HL-60 (cell line): Measurements from ENCODE around the gene MATN1.

GRCh38 chr1:28370405-28370982 is 954 bp downstream of the PHACTR4 start:
- RRBS, result no CpG with 5 or more reads among the region's 21 CpGs

DNA sequence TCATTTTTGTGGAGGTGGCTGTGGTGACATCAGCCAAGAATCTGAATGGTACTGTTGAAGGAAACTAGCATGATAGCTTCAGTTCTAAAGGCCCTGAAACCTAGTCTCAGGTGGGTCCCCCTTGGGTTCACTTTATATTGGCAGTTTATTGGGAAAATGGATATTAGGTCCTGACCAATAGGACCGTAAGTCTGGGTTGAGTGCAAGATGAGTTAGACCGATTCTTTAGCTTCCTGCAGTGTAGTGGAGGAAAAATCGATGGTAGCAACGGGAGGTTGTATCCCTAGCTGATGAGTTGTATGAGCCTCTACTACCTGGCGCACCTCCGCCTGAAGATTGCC is 3.8 kb downstream of the RCC1 start:
- RRBS, result no CpG with 5 or more reads among the region's 6 CpGs

- RRBS, result no CpG with 5 or more reads among the region's 1 CpG
These were observed 4.0 kb downstream of the RCC1 start for GRCh38 chr1:28509986-28510142.

DNA sequence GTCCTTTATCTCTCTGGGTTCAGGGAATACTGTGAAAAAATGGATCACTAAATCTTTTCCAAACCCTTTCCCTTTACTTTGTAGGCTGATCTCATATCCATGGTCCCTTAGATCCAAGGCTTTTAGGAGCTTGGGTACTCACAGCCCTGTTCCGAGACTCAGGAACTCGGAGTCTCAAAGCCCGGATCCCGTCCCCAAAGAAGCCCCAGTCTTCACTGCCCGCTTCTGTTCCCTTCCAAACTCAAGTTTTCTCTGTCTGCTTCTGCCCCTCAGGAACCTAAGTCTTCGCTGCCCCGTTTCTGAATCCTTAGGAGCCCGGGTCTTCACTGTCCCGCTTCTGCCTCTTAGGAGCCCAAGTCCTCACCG is 607 bp downstream of the TAF12 start:
- RRBS, result 4% methylated on average over 3 of the region's 10 CpGs

GRCh38 chr1:28655900-28656269 is 12.7 kb upstream of the GMEB1 start:
- RRBS, result no CpG with 5 or more reads among the region's 4 CpGs

- RRBS, result no CpG with 5 or more reads among the region's 5 CpGs
These were observed 14.9 kb downstream of the YTHDF2 start for GRCh38 chr1:28751298-28752347.

- RRBS, result 4% methylated on average over 13 of the region's 44 CpGs
These were observed 36.9 kb upstream of the OPRD1 start for GRCh38 chr1:28774723-28775725.

DNA sequence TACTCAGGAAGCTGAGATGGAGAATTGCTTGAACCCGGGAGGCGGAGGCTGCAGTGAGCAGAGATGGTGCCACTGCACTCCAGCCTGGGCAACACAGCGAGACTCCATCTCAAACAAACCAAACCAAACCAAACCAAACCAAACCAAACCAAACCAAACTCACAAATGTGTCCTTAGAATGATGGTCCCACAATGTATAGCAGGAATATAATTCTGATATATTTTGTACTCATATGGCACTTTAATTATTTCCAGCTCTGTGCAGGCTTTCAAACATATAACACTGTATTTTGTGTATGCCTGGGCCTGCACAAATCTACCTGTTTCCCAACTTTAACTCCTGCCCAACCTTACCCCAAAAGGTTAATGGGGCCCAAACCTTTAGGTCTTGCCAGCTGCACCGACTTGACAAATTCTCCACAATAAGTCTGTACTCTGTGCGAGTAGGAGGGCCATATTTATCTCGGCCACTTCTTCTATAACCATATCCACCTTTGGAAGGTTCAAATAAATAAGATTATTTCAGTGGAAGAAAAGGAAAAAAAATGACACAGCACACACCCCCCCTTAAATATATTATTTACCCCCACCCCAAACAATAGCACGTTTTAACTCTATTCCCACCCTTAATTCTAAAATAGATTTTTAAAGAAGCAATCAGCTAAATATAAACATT is 22.6 kb downstream of the SRSF4 start:
- RRBS, result no CpG with 5 or more reads among the region's 7 CpGs

DNA sequence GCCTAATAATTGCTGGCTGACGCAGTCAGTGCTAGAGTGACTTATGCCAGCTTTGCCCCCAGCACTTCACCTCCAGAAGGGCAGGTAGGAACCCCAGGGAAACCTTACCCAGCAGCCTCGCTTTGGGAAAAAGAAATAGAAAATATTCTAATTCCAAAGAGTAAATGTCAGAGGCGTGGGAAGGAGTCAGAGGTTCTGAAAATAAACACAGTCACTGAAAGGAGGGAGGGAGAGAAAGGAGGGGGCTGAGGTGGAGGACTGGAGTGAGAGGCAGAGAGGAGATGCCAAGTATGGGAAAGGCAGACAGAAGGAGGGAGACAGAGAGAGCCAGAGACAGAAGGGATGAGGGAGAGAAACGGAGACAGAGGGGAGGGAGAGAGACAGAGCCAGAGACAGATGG is 525.9 kb downstream of the MATN1 start:
- RRBS, result no CpG with 5 or more reads among the region's 4 CpGs

DNA sequence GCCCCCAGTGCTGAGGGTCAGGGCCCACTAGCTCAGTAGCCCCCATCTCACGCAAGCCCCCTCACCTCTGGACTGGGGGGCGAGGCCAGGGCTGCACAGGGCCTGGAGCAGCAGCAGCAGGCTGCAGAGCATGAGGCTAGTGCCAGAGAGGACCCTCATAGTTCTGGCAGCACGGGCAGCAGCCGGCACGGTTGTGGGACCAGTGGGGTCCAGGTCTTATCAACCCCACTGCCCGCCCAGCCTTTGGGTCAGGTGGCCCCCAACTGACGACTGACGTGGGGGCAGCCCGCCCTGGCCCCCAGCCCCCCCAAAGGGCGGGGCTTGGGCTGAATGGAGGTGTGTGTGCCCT is at the start of gene MATN1:
Gene MATN1 (minus strand): TSS at position 193 of the 349 bp plus-strand sequence.
- RRBS, result no CpG with 5 or more reads among the region's 10 CpGs

GRCh38 chr1:30729363-30730026 is 6.1 kb upstream of the MATN1 start:
- RRBS, result no CpG with 5 or more reads among the region's 14 CpGs

DNA sequence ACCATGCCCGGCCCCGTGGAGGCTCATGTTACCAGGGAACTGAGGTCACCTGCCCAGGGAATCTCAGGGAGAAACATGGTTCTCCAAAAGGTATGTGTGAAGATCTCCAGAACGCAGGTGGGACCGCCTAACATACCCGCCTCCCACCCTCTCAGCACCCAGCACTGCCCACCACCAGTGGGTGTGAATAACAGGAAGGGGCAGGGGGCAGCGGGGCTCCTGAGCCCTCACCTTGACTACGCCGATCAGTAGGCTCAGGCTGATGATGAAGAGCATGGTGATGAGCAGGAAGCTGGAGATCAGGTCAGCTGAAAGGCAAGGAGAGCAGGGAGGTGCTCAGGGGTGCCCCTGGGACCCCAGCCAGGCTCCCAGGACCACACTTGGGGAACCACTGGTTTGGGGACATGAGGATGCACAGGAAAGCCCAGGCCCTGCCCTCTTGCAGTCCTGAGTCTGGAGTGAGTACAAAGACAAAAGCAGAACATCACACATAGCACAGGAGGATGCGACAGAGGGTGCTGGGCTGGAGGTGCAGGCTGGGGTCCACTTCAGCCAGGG is 16.1 kb downstream of the LAPTM5 start:
- RRBS, result no CpG with 5 or more reads among the region's 9 CpGs

DNA sequence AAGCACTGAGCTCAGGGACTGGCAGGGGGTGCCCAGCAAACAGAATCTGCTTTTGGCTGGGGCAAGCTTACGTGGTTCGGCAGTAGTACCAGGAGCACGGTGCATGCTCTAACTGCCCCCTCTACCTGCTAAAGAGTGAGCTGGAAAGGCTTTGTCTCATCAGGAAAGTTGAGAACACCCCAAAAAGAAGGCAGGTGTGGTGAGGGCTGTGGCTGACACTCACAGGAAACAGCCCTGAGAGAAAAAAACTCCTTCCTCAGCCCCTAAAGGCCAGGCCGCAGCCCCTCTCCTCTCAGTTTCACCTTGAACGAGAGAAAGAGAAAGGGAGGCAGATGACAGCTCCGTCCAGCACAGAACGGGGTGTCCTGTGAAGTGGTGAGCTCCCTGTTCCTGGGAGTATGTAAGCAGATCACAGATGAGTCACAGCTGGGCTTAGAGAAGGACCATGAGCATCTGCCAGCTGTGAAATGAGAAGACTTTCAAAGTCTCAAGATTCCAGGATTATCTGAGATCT is 13.5 kb downstream of the LAPTM5 start:
- RRBS, result no CpG with 5 or more reads among the region's 7 CpGs

GRCh38 chr1:30782301-30782625 is 24.7 kb upstream of the LAPTM5 start:
- RRBS, result no CpG with 5 or more reads among the region's 14 CpGs

GRCh38 chr1:30786250-30787094 is 28.9 kb upstream of the LAPTM5 start:
- RRBS, result no CpG with 5 or more reads among the region's 16 CpGs

- RRBS, result no CpG with 5 or more reads among the region's 6 CpGs
These were observed 31.0 kb upstream of the LAPTM5 start for GRCh38 chr1:30788513-30789123.

DNA sequence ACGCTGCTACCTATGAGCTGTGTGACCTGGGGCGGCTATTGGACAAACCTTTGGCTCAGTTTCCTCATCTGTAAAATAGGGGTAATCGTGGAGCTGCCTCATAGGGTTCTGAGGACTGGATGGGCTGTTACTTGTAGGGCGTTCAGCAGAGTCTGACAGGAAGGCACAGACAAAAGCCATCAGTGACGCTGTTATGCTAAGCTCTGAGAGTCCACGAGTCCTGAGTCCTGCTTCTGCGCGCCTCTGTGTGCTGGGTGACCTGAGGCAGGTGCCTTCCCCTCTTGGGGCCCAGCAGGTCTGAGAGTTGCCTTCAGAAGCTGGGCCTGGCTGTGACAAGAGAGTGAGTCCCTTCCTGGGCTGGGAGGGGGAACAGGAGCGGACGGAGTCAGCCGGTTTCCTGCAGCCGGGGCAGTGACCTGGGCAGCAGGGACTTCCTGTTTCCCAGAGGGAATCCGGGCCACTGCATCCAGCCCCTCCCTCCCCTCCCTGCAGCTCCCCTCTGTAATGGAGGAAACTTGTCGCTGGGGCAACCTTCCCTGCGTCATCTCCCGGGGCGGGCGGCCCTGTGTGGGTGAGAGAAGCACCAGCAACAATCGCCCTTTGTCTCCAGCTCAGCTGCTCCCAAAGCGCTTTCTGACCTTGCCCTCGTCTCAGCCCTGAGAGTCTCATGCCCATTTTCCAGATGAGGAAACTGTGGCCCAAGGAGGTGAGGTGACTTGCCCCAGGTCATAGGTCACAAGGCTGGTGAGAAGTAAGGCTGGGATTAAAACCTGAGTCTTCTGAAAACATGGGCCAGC is 61.2 kb downstream of the SDC3 start:
- RRBS, result 36% methylated on average over 4 of the region's 21 CpGs

DNA sequence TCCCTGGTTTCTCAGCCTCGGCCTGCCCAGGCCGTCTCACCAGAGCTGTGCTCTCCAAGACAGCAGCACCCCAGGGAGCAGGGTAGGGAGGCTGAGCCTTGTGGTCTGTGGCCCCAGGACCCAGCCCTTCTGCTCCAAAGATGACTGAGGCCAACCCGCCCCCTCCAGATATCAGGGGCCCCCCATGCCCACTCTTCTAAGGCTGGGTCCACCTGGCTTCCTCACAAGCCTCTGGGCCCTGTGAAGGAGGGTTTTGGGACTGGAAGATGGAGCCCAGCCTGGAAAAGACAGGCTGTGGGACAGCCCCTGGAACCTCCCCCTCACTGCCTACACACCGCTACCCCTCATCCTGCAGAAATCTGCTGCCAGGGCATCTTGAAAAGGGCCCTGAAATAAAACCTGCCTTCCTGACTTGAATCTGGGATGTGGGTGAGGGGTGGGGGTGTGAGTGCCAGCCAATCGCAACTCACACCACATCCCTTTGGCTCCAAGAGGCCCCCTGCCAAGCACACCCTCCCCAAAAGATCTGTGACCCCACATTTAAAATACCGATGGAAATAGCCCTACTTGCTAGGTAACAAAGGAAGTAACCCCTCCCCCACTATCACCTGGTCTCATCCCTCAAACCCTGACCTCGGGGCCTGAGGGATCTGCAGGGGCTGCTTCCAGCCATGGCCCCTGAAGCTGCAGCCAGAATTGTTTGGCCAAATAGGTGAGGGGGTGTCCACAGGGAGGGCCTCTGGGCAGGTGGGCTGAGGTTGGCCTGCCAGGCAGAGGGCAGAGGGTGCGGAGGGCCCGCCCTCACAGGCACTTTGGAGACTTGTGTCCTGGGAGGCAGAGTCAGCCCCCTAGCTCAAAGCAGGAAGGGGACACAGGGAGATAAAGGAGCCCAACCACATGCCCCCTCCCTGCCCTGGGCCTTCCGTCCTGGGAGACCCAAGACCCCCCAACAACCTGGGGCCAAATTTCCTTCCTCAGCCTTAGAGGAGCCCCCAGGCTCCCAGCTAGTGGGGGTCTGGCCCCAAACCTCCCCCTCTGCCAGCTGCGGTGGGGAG is 37.4 kb downstream of the SDC3 start:
- RRBS, result no CpG with 5 or more reads among the region's 11 CpGs

DNA sequence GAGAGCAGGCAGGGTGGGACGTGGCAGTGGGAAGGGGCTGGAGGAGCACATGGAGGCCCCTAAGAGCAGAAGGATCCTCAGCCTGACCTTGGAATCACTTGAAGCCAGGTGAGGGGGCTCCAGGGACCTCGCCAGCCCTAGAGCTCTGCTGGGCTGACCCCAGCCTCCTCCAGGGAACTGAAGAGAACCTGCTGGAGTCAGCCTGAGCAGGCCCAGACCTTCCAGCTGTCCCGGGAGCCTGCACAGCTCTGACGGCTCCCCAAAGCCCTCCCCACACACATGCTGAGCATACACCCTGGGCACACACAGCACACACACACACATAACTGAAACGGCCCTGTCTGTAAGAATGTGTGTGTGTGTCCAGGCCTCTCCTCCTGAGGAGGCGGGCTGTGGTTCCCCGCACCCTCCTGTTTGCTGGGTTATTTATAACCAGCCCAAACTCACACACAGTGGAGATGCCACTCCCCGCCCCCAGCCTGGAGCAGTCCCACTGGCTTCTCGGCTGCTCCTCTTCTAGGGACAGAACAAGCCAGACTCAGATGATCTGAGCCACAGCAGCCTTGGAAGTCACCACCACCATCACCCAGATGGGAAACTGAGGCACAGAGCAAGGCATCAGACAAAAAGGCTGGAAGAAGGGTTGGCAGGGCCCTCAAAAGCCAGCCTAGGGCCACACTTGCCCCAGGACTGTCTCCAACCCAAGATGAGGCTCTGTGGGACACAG is 20.1 kb downstream of the SDC3 start:
- RRBS, result no CpG with 5 or more reads among the region's 9 CpGs

DNA sequence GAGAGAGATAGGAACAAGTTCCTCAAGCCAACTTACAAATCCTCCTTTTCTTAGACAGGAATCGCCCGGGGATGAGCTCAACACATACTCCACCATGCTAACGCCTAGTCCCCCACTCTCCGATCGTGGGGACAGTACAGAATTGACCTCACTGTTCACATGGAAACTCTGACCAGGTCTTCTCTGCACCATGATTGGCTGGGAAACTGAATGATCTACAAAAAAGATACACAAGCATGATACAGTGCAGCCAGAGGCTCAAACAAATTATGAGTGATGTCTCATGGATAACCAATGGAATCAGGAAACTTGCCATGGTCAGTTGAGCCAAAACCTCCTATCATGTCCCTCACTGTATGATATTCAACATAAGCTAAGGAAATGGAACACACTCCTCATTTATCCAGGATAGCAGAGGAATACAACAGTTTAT is 59.7 kb downstream of the PUM1 start:
- RRBS, result no CpG with 5 or more reads among the region's 5 CpGs